Occipital lobe (tissue), 2 donors: ENCODE data around the genes ZSCAN30 and TPGS2.

DNA sequence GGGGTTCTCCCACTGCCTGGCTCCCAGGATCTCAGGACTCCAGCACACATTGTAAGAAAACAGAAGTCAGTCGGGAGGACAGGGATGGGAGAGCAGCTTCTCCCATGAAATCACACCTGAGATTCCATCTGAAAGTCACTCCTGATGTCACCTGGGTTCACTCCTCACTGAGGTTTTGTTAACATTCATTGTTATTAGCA is 64.1 kb downstream of the DTNA start:
- RAMPAGE, long total RNA: no peak

- RAMPAGE, long total RNA: no peak
Observed at GRCh38 chr18:35030228-35030610, 11.0 kb upstream of the MAPRE2 start.

DNA sequence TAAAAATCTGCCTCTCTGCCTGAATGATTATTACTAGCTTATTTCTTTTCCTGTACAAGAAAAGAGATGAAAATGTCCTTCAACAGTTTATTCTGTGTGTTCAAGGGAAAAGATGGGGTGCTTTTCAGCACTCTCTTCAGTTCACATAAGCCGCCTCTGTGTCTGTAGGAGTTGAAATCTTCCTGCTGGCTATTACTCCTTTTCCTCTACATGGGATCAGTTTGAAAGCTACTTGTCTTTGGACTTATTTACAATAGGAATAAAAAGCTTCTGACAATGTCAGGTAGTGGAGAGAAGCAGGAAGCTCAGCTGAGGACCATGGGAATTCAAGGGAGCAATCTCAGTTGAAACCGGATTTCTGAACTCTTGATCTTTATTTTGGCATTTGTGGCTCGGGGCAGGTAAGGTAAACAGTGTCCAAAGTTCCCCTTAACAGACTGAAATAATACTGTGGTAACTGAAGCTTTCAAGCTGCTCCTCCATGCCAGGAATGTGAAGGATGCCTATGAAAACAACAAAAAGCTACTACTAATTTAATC is 43.4 kb downstream of the MAPRE2 start:
- RAMPAGE, long total RNA: no peak

- RAMPAGE, long total RNA: start-site peak on the plus strand at chr18:35290321-35290377, 625 and 736 reads in 2 replicates
Observed at GRCh38 chr18:35290111-35290888, at the start of gene ZSCAN30. Gene ZSCAN30 (minus strand): TSS chr18:35290229.

- RAMPAGE, long total RNA: no peak
Observed at GRCh38 chr18:35340163-35341436, 3.6 kb downstream of the ZNF24 start.

DNA sequence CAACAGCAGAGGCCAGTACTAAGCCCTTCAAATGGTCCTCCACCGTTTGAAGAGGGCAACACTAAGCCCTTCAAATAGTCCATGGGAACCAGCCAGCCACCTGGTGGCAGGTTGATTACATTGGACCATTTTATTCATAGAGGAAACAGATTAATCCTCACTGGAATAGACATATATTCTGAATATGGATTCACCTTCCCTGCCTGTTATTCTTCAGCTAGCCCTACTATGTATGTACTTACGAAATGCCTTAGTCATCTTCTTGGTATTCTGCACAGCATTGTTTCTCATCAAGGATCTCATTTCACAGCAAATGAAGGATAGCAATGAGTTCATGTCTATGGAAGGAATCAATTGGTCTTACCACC is 10.0 kb upstream of the ZNF396 start:
- RAMPAGE, long total RNA: no peak

DNA sequence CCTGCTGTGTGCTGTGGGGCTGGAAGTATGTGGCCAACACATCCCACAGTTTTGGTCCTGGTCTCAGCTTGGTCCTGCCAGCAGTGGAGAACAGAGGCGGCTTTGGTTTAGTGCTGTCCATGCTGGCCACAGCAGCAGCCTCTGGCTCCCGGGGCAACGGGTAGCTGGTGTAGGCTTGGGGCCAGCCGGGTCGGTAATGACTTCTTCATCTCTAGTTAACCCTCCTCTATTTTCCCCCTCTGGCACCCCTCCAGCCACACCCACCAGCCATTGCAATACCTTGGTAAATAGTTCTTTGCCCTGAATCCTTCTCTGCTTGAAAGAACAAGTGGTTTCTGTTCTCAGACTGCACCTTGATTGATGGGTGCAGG is 31.7 kb upstream of the ZNF396 start:
- RAMPAGE, long total RNA: no peak

DNA sequence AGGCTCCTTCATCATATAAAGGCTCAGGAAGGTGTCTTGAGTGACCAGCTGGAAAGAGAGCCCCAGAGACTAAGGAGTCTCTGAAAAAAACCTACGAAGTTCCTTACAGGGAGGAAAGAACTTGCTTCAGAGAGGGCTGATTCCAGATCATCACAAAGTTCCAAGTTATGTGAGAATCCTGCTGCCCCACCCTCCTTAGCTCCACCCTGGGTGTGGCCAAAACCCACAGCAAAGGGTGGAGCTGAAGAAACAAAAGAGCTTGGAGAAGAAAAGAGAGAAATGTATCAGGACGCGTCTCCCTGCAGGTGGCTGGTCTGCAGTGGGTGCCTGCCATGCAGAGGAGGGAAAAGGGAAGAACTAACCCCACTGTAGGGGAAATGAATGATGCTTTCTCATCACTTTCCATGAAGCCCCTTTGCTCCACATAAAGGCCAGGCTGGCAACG is 32.8 kb upstream of the ZNF396 start:
- RAMPAGE, long total RNA: no peak

DNA sequence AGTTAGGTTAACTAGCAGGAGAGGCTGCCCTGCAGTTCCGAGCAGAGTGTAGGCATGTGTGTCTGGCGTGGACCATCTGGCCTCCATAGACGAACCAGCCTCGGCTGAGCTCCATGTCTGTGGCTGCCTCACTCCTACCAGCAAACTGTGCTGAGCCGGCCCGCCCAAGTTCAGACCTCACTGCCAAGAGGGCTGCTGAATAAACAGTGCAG is 27.4 kb downstream of the INO80C start:
- RAMPAGE, long total RNA: no peak

GRCh38 chr18:35523813-35524824 is 26.4 kb upstream of the INO80C start:
- RAMPAGE, long total RNA: no peak

DNA sequence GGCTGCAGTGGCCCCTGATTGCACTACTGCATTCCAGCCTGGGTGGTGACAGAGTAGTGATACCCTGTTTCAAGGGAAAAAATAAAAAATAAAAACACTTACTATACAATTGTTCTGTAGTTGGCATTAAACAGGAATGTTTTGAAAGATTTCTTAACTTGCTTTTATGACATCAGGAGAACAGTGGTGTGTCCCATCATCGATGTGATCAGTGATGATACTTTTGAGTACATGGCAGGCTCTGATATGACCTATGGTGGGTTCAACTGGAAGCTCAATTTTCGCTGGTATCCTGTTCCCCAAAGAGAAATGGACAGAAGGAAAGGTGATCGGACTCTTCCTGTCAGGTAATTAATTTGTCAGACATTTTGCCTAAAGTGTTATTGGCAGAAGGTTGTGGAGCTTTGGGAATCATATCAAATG is 105.3 kb downstream of the GALNT1 start:
- RAMPAGE, long total RNA: no peak

DNA sequence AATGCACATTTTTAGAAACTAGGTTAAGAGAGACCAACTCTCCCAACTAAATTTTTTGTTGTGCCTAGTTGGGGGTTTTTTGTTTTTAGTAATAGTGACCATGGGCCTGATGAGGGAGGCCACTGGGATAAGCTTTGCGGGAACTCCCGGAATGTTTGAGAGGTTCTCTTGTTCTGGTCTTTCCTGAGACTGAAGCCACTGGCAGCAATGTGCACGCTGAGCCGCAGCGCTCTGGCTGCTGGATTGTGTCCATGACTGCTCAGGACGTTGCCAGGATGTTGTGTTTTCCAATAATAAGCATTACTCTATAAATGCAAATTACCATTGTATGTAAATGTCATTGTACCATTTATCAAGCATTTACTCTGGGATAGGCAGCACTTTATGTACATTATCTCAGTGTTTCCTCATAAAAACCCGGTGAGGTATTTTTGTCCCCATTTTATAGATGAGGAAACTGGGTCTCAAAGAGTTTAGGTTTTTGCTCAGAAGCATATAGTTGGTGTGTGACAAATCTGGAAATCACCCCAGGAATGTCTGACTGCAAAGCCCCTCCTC is 126.2 kb downstream of the GALNT1 start:
- RAMPAGE, long total RNA: no peak

DNA sequence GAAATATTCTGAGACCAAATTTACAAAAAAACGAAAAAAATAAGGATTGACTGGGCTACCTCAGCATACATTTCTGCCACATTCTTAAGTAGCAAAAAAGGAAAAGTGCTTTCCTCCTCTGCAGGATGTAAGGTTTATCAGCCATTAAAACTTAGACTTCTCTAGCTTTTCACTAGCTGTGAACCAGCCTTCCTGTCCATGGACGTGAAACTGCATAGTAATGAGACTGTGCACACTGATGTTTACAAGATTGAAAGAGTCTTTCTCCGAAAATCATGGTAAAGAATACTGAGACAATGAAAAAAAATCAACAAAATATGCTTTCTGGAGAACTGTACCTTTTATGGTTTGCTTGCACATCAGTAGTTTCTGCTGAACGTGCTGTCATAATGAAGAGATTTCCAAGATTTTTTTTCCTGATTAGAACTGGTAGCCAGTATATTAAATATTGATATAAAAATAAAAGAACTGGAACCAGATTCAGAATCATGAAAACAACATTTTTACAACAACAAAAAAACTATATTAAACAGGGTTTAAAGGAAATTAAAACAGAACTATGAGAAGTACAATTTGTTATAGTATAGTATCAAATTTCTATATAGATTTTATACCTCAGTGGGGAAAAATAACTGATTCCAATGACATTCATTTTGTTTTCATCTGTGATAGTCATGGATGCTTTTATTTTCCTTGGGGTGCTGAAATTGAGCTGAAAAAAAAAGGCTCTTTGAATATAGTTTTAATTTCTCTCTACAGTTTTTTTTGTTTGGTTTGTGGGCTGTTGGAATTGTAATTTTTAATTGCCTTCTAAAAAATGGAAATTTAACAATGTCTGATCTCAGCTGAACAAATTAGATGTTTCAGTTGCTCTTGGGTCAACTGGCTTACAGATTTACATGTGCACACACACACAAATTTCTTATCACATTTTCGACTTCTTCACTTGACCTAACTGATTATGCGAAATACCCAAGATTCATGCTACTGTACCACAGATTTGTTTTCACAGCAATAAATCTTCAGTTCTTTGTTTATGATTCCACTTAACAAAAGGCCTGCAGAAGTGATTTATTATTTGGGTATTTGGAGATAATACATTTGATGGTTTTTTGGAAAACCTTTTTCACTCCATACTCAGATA is 128.6 kb downstream of the GALNT1 start:
- RAMPAGE, long total RNA: no peak

GRCh38 chr18:35949122-35950156 is 23.0 kb upstream of the C18orf21 start:
- RAMPAGE, long total RNA: no peak

GRCh38 chr18:36107688-36108326 is 21.3 kb downstream of the SLC39A6 start:
- RAMPAGE, long total RNA: no peak

GRCh38 chr18:36179730-36180440 is 7.4 kb upstream of the MOCOS start:
- RAMPAGE, long total RNA: no peak

- RAMPAGE, long total RNA: start-site peak on the minus strand at chr18:36828759-36828824, 1,032 and 603 reads in 2 replicates; start-site peak on the minus strand at chr18:36828966-36829056, 827 and 326 reads in 2 replicates; start-site peak on the plus strand at chr18:36829122-36829132, 698 and 713 reads in 2 replicates
Observed at GRCh38 chr18:36828715-36829317, at the start of gene TPGS2. Gene TPGS2 (minus strand): TSS chr18:36829002.

GRCh38 chr18:38450804-38451214 is 885.2 kb upstream of the CELF4 start:
- RAMPAGE, long total RNA: no peak

DNA sequence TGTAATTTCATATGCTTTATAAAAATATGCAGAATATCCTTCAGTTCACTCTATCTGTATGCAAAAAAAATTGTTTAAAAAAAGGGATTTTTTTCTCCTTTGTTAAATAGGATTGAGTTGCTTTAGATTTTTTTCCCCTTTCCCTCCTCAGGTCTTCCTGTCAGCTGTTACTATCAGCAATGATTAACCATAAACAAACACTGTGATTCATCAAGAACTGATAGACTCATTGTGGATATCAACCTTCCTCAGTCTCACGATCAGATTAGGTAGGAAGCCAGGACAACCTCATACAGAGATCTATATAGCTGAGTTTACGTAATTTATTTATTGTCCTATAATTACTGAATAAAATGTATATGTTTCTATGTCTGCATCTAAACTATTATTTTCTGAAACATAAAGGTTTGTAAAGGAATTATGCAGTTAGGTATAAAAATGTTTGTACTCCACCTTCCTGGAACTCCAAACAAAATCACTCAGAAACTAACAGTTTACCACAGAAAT is 2136.3 kb upstream of the CELF4 start:
- RAMPAGE, long total RNA: no peak

DNA sequence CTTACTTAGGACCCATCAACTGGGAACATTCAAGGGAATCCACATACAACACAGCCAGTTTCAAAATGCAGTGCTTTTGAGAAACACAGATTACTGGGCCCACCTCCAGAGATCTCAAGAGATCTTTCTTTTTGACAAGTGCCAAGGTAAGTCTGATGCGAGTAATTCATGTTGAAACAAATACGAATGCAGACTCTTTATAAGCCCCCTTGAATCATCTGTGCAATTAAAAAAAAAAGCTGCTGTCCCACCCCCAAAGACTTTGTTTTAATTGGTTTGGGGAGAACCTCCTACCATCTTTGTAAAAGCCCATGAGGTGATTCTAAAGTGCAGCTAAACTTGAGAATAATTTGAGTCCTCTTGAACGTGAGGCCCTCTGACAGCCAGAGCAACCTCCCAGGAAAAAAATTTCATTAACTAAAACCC is 1034.4 kb upstream of the PIK3C3 start:
- RAMPAGE, long total RNA: no peak